Sternocleidomastoid (tissue), 1 donor: ENCODE data around the genes SSR1 and SMIM13.

- PRO-cap: no peak
These were observed 74.2 kb downstream of the SSR1 start for GRCh38 chr6:7238453-7239606.

GRCh38 chr6:7312869-7313651, at the start of gene SSR1:
TSS of gene SSR1 (minus strand) at chr6:7313199.
- PRO-cap: bidirectional peak, plus-strand start at chr6:7313385, minus-strand start at chr6:7313155

GRCh38 chr6:7328115-7328655, 15.2 kb upstream of the SSR1 start:
- PRO-cap: no peak

- PRO-cap: no peak
These were observed 31.4 kb upstream of the SSR1 start for GRCh38 chr6:7344054-7345198.

GRCh38 chr6:7604863-7605650, 15.1 kb downstream of the SNRNP48 start:
- PRO-cap: no peak

GRCh38 chr6:7911358-7911960, 871 bp upstream of the TXNDC5 start:
- PRO-cap: no peak

- PRO-cap: no peak
These were observed 67.6 kb downstream of the BLOC1S5 start for GRCh38 chr6:7996536-7996986.

- PRO-cap: unidirectional peak, plus-strand start at chr6:8158168
These were observed 55.4 kb upstream of the EEF1E1 start for GRCh38 chr6:8157634-8158287.

DNA sequence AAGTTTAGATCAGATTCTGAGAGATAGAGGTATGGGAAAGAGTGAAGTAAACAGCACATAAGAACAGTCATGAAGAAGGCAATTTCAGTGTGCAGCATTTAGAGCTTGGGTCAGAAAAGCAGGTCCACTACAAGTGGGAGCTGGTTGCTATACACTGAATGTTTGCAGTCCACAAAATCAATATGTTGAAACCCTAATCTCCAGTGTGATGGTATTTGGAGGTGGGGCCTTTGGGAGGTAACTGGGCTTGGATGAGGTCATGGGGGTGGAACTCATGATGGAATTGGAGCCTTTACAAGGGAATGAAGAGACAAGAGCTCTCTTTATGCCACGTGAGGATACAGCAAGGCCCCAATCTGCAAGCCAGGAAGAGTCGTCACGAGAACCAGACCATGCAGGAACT, 216.6 kb upstream of the SLC35B3 start:
- PRO-cap: no peak

DNA sequence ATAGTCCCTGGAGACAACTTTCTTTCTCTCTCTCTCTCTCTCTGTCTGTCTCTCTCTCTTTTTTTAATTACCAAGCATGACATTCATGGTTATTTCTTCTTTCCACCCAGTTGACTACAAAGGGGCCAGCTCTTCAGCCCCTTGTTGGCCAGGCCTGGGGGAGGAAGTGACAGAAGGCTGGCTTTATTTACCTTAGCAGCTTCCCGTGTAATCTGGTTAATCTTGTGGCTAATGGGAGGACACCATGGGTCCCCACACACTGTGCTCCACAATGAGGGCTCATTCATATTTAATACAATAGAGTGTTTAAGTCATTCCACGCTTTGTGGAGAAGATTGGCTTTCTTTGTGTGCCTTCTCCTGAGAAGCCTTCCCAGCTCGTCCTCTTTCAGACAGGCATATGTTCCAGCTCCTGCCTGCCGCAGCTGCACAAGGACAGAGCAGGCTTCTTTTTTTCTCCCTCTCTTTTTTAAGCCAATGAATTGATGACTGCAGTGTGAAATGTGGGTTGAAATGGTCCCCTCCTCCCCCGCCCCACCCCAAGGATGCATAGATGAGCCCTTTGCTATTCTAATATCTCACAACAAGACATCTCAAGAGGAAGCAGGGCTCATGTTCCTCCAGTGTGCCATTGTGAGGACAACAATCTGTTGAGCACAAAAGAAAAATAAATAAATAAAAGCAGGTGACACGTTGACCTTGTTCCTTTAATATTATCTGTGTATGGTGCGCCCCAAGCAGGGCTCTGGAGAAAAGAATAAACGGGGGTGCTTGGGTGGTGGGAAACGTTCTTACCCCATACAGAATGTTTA, 958.5 kb downstream of the TFAP2A start:
- PRO-cap: no peak

DNA sequence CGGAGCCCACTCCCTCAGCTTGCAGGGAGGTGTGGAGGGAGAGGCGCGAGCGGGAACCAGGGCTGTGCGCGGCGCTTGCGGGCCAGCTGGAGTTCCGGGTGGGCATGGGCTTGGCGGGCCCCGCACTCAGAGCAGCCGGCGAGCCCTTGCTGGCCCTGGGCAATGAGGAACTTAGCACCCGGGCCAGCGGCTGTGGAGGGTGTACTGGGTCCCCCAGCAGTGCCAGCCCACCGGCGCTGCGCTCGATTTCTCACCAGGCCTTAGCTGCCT, 243.3 kb downstream of the TFAP2A start:
- PRO-cap: no peak

DNA sequence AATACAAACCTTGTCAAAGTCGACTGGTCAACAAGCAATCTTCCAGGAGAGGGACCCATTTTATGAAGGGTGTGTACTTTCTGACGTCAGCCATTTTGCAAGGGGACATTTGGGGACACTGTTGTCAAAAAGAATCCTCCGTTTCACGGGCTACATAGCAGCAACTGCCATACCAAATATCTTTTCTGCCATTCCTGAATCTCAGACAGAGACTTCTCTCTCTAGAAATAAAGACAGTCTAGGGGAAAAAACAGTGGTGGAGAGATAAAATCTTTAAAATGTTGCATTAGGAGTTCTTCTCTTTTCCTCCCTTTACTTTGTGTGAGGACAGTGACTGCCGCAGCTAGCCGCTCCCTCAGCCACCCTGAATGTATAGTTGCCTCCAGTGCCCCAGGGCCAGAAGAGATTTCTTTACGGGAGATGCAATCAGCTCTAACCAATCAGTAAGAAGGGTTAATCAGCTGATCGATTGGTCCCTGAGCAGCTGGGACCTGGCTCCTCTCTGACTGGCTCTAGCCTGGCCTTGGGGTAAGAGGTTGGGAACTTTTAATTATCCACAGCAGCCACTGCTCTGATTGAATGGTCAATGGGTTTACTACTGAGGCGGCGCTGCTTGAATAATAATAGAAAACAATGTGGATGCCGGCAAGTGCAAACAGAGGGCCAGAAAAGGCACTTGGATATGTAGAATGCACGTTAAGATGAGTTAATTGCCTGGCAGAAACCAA, 100.0 kb downstream of the TFAP2A start:
- PRO-cap: no peak

DNA sequence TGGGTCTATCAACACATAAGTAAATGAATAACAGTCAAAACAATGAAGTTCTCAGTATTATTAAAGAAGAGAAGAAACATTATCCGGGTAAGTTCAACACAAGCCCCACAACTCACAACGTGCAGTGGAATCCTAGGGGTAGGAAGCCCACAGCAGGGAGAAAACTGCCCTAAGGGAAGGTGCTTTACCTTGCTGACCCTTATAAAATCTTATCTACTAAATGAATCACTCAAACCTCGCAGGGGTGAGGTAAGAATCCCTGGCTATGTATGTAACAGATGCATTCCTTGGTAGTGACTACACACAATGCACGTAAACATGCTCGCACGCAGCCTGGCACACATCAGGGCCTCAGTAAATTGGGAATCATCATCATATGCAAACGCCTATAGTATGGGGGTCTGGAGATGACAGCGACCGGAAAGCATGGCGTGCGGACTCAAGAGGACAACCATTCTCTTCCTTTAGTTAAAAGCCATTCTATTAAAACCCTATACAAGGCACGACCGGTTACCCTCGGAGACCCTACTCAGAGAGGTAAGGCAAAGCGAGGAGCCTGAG, 11.3 kb downstream of the TFAP2A start:
- PRO-cap: no peak

DNA sequence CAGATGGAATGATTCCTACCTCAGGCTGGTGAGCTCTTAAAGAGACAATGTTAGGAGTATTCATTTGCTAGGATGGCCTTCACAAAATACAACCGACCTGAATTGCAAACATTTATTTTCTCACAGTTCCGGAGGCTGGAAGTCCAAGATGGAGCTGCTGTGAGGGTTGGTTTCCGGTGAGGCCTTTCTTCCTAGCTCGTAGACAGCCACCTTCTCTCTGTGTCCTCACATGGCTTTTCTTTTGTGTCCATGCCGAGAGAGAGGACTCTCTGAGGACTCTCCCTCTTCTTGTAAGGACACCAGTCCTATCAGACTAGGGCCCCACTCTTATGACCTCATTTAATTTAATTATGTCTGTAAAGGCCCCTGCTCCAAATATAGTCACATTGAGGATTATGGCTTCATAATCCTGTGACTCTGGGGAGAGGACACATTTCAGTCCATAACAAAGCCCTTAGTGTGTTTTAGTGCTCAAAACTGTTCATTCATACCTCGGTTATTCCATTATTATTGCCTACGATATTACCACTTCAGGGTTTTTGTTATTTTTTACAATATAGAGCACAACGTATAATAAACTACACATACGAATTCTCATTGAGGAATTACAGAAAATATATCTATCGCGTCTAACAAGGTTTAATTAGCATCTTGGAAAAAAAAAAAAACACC, 19.8 kb upstream of the TFAP2A start:
- PRO-cap: no peak

DNA sequence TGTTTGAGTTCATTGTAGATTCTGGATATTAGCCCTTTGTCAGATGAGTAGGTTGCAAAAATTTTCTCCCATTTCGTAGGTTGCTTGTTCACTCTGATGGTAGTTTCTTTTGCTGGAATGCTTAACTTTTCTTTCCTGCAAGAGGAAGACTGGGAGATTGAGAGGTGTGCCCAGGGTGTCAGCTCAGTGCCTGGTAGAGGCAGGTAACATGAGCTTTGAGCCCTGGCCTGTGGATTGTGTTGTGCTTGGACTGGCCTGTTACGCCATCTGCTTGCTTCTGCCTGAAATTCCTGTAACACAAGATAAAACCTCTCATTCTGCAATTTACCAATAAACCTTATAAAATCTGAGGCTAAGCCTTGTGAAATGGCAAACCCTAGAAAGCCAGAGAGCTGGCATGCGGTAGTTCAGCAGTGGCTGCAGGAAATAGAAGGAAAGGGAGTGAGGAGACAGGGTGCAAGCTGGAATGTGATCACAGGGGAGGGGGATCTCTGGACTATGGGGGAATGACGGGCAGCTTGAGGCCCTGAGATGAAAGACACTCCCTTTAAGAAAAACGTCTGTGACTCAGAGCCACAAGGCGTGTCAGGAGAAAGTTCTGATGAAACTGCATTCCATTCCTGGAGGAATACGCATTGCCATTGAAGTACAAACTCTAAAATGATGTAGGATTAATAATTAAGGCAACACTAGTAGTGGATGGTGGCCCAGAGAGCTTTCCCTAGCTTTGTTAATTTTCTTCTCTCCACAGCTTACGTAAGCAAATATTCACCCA, 26.2 kb upstream of the TFAP2A start:
- PRO-cap: no peak

DNA sequence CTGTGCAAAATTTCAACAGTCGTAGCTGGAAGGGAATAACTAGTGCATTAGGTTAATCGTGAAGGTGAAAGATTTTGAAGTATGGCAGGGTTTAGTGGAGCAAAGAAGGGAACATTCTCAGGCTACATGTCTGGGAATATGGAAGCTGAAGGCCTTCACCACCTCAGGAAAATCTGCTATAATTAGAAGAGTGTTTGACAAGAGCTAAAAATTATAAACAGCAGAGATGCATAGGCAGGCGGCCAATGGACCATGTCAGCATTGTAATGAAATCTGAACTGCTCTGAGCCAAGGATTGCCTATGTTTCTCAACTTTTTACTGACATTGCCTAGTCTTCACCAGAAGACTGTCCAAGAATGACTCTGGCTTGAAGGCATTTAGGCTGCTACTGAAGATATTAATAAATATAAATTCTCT, 84.2 kb downstream of the C6orf52 start:
- PRO-cap: no peak

DNA sequence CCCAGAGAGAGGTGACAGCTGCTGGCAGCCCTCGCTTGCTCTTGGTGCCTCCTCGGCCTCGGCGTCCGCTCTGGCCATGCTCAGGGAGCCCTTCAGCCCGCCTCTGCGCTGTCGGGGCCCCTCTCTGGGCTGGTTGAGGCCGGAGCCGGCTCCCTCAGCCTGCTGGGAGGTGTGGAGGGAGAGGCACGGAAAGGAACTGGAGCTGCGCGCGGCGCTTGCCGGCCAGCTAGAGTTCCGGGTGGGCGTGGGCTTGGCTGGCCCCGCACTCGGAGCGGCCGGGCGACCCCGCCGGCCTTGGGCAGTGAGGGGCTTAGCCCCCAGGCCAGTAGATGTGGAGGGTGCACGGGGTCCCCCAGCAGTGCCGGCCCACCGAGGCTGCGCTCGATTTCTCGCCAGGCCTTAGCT, 34.7 kb downstream of the C6orf52 start:
- PRO-cap: no peak

- PRO-cap: no peak
These were observed 21.4 kb upstream of the ELOVL2 start for GRCh38 chr6:11065376-11065997.

- PRO-cap: bidirectional peak, plus-strand start at chr6:11093820, minus-strand start at chr6:11093626
These were observed at the start of gene SMIM13 for GRCh38 chr6:11092930-11093969. TSS of gene SMIM13 (plus strand) at chr6:11093834.

DNA sequence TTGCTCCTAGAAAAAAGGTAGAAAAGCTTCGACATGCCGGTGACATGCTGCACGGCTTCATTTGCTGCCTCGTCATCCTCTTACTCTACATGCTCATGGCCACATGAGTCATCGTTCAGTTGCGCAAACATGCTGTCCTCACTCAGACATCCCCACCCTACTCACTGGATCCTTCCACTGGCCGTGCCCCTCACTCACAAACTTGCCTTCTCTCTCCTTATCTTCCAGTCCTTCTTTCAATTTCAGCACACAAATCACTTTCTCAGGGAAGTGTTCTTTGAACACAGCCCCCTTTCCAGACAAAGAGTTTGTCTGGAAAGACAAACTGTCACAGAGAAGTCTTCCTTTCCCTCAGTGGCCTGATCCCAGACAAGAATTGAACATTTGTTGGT, 32.3 kb upstream of the ERVFRD-1 start:
- PRO-cap: no peak